ENCODE measurements around a stretch of chr7.

DNA sequence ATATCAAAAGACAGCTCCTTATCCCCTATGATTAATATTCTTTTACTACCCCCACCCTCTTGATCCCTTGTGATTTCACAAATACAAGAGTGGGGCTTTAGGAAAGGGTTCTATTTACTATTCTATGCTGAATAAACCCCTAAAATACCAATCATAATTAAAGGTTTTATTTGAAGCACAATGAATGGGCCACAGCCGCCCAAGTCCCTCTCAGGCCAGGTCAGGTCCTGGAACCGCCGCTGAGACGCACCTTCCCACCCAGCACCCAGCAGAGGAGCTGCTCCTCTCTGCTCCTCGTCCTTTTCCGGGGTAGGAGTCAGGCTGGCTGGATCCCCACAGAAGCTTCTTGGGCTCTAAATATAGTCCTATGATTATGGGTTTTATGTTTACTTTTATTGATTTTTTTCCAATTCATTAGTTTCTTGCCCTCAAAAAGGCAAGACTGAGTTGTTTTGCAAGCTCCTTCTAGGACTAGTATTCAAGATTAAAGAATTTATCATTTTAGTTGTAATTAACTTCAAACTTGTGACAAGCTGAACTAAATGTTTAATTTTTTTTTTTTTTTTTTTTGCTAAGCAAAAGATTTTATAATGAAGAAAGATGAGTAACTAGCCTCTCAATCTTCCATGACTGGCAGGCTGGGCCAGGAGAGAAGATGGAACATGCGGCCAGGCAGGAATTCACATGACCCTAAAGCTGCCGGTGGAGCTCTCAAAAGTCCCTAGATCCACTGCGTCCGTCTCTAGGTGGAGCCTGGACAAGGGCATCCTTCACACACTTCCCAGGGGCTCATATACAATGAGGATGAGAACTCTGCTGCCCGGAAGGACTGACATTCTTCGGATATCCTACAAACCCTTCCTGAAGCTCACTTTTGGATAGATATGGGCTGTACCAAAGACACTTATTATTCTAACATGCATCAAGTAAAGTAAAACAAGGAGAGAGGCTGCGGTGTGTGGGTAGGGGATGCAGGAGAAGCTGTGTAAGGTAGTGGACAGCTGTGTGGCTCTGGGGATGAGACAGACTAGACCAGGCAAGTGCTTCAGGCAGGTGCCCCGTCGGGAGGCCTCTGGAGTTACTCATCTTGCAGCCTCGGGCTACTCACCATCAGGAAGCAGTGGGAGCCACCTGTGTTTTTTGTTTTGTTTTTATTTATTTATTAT lies 48.8 kb upstream of the NCAPG2 start:
- PRO-cap, result no peak

GRCh38 chr7:158777709-158778386 lies 51.5 kb downstream of the ESYT2 start:
- PRO-cap, result no peak

- PRO-cap, result no peak
Measured at GRCh38 chr7:158816274-158816893, 12.9 kb downstream of the ESYT2 start.

DNA sequence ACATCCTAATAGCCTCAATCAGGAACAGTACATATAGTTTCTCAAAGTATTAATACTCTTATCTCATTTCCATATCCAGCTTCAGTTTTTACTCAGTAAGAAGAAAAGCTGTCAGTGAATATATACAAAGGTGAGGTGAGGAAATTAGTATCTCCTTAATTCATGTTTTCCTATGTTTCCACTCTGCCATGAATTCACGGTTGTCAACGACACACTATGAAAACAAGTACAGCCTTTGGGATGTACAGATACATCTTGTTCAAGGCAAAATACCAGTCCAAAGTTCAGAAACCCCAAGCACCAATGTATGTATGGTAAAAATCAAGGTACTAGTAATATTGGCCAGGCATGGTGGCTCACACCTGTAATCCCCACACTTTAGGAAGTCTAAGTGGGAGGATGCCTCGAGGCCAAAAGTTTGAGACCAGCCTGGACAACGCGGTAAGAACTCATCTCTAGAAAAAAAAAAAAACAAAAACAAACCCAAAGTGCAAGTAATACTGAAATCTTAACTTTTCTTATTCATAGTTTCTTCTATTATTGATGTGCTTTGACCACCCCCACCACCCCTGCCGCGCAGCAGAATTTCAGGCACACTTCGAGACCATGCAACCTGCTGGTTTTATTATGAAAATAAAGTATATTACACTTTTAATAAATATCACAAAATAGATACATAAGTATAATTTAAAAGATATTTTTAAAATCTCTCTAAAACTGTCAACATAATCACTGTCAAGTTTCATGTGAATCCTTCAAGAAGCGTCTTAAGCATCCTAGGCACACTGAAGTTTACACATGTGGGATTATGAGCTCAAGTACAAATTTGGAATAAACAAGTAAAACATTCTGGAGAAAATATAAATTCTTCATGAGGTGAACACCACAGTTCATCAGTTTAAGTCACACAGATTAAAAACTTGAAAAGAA lies 3.5 kb downstream of the ESYT2 start:
- PRO-cap, result no peak

- PRO-cap, result bidirectional peak, plus-strand start at chr7:158865821, minus-strand start at chr7:158865666
Measured at GRCh38 chr7:158865384-158866159, 9.2 kb downstream of the DYNC2I1 start.

- PRO-cap, result no peak
Measured at GRCh38 chr7:158957397-158957910, 101.1 kb downstream of the DYNC2I1 start.

DNA sequence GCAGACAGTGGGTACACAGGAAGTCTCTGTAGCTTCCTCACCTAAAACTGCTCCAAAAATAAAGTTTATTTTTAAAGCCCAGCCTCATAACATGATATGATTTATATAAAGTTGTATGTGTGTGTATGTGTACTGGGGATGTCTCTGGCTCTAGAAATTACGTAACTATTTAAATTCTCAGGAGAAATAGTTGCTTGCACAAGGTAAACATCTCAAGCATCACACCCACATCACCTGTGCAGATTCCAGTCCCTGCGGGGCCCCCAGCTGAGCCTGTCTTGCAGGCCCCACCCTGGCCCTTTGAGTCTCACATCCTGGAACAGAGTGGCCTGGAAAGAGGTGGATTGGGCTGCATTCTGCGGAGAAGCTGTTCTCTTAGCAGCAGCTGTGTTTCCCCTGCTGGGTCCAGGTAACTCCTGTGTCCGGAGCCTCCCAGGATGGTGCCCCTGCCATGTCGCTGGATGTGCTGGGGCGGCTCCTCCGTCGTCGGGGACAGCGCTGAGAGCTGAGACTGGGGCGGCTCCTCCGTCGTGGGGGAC lies 135.8 kb downstream of the DYNC2I1 start:
- PRO-cap, result no peak

DNA sequence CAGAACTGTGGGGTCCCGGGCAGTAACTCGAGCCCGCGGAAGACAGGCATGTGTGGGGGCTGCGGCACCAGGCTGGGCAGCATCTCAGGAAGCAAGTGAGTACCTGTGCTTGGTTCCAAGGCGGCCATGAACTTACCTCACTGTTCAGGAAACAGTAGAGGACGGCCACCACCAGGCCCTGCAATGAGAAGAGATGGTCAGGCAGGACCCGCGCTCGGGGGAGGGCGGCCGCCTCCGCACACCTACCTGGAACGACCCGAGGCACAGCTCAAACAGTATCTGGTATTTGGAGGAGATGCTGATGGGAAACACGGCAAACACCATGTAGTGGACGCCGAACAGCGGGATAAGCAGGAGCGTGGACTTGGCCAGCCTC lies 113.0 kb downstream of the VIPR2 start:
- PRO-cap, result no peak

DNA sequence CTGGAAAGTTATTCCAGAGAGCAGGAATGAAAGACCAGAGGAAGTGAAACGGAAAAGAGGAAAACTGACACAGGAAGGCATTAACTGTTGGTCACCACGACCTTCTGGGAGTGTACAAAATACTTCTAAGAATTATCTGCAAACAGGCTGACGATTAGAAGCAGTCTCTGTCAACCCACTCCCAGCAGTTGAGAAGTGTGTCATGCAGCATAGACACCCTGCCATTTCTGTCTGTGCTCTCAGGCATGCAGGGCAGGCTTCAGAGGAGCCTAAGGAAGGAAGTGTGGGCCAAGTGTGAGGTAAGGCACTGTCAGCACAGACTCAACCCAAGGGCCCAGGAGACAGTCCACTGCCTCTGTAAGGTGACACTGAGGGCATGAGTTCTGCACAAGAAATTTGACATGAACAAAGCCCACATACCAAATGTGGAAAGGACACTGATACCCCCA lies 108.9 kb upstream of the VIPR2 start:
- PRO-cap, result no peak

Measured in left lobe of liver (tissue), 1 donor.